SJCRH30 (cell line): ENCODE data around the genes MYO7B and UGGT1.

- RAMPAGE, long total RNA = no peak
Observed at GRCh38 chr2:127108364-127108660, 1.4 kb upstream of the BIN1 start.

GRCh38 chr2:127143703-127144754 lies 37.1 kb upstream of the BIN1 start:
- RAMPAGE, long total RNA = no peak

DNA sequence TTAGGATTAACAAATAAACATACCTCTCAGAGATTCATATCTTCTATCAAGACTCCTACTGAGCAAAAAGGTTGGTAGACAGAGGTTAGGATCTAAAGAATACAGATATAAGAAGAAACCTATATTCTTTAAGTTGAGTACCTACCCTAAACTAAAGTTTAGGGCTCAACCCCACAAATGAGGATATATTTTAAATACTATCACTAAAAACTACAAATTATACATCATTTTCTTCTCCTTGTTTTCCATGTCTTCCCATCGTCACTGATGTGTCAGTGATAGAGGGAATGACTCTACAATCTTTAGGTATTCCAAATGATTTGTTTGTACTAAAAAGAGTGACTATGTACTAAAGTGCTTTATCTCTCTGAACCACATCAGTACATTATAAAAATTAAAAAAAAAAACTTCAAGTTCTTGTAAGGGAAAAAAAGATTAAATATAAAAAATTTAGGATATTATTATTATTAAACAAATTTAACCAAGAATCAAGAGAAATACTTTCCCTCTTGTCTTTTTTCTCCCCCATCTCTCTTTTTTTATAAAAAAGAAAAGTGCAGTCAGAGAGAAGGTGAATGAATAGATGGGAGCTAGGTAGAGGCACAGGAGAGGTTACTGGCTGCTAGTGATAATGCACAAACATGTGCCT lies 13.1 kb upstream of the ERCC3 start:
- RAMPAGE, long total RNA = no peak

- RAMPAGE, long total RNA = no peak
Observed at GRCh38 chr2:127381079-127381402, 6.7 kb downstream of the MAP3K2 start.

DNA sequence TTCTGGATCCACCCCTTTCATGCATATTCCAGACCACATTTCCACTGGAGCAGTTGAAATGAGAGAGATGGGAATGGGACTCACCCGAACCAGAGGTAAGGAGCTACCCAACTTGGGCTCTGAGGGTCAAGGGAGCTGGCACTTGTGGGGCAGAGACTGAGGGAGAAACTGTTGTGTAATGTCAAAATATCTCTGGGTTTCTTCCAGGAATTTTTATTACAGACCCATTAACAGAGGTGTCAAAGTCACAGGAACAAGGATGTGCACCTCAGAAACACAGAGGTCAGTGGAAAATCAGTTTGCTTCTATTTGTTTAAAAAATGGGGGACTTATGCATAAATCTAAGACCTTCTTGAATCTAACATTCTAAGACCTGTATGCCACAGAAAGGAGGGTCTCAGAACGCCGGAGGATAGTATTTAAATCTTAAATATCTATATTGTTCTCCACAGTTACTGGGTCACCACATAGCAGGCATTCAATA lies 1.2 kb upstream of the MAP3K2 start:
- RAMPAGE, long total RNA = no peak

DNA sequence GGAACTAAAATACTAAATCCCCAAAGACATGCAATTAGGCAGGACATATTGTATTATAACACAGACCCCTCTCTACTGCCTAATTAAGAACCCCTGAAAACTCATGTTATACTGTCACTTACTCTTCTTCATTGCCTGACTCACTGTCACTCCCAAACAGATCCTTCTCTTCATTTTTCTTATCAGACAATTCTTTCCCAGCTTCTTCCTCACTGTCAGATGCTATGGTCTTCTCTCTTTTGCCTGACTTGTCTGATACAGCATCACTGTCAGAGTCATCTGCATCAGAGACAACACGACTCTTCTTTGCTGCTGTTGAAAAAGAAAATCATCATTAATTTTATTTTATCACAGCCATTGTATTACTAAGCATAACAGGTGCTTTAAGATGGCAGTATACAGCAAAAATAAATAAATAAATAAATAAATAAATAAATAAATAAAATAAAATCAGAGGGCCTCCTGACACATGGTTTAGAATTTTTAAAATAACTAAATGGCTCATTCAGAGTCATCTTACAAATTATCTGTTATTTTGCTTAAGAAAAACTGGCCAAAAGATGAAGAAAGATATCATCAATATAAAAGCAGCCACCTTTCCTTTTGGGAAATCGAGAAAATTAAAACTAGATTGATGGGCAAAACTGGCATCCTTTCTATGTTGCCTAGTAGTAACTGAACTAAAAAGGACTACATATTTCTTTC lies 22.9 kb downstream of the IWS1 start:
- RAMPAGE, long total RNA = no peak

GRCh38 chr2:127535193-127535971 lies at the start of gene MYO7B:
TSS of gene MYO7B (plus strand) at chr2:127535683.
- RAMPAGE, long total RNA = no peak

DNA sequence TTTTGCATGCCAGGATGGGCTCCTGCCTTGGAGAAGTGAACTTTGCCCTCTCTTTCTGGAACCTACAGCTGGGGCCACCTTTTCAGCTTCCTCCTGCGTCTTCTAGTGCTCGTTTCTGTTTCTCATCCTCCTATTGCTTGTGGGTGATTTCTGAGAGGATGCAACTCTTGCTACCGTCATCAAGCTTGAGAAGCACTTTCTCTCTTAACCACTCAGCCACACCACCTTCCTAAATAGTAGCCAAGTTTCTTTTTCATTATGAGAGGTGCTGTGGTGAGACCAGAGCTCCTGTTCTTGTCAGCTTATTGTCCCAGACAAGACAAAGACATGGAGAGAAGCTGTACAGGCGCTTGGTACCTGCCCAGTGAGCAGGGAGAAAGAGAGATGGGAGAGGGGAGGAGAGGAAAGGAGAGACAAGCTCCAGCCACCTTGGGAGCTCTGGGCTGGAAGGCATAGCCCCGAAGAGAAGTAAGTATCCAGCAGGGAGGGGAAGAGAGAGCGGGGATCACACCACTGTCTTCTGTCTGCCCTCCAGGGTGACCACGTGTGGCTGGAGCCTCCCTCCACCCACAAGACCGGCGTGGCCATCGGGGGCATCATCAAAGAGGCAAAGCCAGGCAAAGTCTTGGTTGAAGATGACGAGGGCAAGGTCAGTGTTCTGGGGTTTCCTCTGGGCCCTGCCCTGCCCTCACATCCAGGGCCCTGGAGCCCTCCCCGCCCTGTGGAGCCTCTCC lies 28.3 kb downstream of the MYO7B start:
- RAMPAGE, long total RNA = no peak

DNA sequence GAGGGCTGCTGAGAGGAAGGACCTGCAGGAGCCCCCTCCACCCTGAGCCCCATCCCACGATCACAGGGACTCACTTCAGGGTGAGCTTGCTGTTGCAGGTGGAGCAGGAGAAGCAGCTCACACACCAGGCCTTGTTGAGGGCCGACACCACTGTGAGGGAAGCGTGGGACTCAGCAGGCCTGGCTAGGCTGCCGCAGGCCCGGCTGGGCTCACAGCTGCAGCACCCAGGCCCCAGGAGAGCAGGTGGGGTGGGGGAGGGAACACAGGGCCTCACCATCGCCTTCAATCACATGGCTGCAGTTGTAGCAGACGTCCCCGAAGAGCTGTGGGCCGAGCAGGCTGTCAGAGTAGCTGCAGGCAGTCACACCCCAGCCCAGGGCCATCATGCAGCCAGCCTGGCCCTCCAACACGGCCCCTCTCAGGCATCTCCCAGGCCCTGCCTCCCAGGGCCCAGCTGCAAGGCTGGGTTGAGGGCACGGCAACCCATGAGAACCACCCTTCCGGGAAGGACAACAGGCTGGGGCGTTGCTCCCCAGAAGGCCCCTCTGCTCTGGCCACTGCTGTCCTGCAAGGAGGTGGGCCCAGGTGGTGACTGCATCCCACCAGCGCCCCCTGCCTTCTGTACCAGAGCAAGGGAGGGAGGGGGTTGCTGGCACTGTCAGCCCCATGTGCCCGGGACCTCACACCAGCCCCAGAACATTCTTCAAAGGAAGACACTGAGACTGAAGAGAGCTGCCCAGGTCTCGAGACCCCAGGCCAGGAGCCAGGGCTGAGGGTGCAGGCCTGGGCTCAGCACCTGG lies 5.8 kb upstream of the GPR17 start:
- RAMPAGE, long total RNA = no peak

DNA sequence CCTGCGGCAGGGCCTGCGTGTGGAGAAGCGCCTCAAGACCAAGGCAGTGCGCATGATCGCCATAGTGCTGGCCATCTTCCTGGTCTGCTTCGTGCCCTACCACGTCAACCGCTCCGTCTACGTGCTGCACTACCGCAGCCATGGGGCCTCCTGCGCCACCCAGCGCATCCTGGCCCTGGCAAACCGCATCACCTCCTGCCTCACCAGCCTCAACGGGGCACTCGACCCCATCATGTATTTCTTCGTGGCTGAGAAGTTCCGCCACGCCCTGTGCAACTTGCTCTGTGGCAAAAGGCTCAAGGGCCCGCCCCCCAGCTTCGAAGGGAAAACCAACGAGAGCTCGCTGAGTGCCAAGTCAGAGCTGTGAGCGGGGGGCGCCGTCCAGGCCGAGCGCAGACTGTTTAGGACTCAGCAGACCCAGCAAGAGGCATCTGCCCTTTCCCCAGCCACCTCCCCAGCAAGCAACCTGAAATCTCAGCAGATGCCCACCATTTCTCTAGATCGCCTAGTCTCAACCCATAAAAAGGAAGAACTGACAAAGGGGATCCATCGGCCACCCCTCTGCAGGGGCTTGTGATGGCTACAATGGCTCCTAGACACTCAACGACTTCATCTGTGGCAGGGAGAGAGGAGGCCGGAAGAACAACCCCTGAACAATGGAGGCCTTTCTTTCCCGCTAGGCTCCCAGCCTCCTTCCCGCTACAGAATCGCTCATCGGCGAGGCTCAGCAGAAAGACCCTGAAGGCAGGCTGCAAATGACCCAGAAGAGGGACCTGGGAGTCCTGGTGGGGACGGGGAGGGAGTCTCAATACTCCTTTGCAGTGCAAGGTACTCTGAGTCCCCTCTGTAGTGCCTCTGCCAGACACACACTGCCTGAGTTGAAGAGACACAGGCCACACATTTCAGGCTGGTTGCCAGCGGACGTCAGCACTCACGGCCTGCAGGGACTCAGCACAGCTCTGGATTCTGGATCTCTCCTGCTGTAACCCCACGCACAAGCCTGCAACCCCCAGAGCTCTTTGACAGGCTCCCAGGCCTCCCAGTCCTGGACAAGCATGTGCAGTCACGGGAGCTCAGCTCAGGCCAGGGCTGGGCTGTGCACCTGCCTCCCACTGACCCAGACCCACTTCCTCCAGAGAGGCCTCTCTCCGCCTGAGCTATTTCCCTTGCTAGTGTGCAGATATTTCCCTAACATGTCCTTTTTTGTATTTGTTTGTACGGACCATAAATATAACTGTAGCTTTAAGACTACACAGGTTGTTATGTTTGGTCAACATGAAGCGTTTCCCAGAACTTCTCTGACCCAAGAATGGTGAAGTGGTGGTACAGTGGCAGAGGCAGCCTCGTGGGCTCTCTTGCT lies 5.9 kb downstream of the GPR17 start:
- RAMPAGE, long total RNA = no peak

DNA sequence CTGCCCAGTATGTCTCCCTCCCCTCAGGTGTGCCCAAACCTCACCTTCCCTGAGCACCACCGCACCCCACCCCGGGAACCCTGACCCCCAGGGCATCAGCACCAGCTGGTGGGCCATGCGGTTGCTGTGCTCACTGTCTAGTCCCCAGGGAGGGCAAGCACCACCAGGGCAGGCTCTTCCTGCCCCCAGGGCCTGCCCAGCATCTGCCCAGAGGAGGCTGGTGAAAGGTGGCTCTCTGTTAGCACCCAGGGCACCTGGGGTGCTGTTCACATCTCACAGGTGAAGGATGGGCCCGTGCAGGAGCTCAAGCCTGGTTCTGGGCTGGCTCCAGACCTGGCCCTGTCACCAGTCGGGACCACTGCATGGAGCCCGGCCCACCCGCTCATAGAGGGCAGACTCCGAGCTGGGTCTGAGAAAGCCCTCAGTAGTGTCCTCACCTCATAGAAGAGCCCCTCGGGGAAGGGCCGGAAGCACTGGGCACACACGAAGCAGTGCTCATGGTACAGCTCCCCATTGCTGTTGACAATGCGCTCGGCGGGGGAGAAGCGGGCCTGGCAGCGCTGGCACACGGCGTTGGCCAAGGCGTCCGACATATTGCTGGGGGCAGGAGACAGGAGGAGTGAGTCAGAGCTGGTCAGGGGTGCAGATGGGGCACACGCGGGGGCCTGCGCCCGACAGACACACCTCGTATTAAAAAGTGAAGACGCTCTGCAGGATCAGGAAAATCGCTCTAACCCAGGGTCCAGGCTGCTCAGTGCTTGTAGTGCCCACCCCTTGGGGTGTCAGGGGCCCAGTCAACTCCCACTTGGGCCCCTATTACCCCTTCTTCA lies 11.2 kb downstream of the GPR17 start:
- RAMPAGE, long total RNA = no peak

- RAMPAGE, long total RNA = no peak
Observed at GRCh38 chr2:127724789-127725423, 23.6 kb downstream of the SFT2D3 start.

GRCh38 chr2:127847158-127847605 lies 10.8 kb downstream of the POLR2D start:
- RAMPAGE, long total RNA = no peak

DNA sequence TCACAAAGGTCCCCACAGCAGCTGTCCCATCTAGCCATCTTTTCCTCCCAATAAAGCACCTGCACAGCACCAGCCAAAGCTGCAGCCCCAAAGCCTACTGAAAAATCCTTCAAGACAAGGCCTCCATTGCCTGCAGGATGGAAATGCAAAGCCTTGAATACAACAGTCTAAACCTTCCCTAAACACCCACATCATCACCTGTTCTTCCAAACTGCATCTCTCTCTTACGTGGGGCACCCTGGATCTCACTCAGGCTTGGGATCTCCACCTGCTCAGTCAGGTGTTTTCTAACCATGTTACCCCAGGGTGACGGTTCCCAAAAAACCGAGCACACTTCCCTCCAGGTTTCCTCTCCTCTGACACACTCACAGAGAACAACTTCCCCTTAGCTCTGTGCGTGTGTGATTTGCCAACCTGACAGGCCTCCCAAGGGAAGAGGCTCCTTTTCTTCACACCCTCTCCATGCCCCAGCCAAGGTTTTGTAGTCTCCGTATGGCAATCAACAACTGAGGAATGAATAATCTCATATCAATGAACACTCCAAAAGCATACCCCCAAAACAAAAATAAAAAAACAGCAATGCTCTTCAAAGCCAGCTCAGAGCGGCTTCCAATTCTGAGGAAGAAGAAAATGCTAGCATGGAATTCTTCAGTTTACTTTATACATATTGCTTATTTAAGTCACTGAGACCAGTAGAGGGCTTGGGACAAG lies 13.0 kb downstream of the AMMECR1L start:
- RAMPAGE, long total RNA = no peak

DNA sequence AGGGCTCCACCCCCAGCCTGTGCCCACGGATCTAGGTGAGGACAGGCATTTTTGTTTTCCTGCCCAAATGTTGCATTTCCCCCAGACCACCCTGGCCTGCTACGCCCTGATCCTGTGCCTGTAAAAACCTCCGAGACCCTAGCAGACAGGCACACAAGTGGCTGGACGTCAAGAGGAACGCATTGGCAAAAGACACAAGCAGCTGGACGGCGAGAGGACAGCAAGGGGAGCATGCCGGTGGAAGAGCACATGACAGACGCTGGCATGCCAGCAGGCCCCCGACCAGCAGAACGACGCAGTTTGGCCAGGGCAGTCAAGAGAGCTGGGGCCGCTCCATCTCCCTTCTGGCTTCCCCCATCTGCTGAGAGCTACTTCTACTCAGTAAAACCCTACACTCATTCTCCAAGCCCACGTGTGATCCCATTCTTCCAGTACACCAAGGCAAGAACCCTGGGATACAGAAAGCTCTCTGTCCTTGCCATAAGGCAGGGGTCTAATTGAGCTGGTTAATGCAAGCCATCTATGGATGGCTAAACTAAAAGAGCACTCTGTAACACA lies 42.1 kb downstream of the SAP130 start:
- RAMPAGE, long total RNA = no peak

DNA sequence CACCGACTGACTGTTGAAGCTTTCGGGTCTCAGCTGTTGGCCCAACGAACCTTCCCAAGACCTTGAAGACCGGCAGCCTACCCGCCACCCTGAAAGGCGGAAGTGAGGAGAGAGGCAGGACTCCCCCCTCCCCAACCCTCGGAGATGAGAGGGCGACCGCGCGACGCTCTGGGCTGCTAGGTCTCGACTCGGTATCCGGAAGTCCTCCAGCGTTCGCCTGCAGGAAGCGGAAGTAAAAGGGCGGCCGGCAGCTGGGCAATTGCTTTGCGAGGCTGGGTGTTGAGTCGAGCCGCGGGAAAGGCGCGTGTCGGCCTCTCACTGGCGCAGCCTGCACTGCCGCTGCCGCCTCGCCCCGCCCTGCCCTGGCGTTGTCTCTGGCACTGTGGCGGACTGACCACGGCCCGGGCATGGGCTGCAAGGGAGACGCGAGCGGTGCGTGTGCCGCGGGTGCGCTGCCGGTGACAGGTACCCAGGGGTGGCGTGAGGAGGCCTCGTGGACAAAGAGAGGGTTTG lies at the start of gene UGGT1:
UGGT1 (plus strand) TSS at position 250 of the 513 bp plus-strand sequence.
- RAMPAGE, long total RNA = start-site peak on the plus strand centred at position 257 of the sequence, 39 bp wide, 54 and 36 reads in 2 replicates; start-site peak on the plus strand centred at position 370 of the sequence, 11 bp wide, 46 and 30 reads in 2 replicates

DNA sequence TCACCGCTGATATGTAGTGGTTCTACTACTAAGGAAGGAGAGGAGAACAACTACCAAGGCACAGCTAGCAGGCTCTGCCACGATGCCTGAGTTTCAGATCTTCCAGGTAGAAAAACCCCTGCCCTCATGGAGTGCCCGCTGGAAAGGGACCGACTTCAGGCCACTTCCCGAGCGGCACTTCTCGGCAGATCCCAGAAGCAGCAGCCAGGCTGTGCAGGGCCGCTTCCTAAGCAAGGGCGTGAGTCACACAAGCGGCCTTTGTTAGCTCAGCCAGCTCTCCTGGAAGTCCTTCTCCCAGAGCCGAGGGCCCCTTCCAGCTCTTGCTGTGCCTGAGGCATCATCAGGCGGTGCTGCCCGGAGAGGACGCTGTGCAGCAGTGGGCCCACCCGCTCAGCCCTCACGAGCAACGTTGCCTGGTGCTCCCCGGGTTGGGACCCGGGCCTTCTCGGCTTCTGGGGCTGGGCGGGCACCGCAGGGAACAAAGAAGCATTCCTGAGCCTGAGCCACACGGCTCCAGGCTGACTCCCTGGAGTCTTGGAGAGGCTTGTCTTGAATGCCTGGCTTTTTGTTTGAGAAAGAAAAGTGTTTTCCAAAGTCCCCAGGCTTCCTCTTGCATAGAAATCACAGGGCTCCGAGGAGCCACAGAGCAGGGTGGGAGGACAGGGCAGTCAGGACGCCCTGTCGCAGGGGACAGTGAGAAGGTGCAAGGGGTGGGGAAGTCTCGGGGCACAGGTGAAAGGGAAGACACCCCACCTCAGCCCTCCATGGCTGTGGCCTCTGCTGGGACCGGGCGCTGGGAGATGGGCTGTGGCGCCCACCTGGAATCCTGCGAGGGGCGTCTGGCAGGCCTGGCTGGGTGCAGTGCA lies 57.9 kb downstream of the HS6ST1 start:
- RAMPAGE, long total RNA = no peak

DNA sequence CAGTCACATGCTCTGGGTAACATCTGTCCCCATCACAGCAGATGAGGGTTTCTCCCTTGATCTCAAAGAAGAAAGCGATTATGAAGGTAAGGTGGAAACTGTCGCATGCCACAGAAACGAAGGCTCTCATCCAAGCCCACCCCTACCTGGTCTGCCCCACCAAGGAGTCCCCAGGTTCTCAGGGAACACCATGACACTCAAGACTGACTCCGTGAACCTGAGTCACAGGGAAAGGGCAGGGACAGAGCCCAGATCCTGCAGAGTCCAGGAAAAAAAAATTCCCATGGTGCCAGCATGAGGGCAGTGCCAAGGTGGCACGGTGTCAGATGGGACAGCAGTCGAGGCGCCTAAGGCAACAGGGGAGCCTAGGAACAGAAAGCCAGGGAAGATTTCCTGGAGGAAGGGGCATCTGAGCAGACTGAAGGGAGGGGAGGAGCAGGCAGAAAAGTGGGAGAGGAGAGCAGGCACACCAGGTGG lies 4.5 kb downstream of the HS6ST1 start:
- RAMPAGE, long total RNA = no peak

DNA sequence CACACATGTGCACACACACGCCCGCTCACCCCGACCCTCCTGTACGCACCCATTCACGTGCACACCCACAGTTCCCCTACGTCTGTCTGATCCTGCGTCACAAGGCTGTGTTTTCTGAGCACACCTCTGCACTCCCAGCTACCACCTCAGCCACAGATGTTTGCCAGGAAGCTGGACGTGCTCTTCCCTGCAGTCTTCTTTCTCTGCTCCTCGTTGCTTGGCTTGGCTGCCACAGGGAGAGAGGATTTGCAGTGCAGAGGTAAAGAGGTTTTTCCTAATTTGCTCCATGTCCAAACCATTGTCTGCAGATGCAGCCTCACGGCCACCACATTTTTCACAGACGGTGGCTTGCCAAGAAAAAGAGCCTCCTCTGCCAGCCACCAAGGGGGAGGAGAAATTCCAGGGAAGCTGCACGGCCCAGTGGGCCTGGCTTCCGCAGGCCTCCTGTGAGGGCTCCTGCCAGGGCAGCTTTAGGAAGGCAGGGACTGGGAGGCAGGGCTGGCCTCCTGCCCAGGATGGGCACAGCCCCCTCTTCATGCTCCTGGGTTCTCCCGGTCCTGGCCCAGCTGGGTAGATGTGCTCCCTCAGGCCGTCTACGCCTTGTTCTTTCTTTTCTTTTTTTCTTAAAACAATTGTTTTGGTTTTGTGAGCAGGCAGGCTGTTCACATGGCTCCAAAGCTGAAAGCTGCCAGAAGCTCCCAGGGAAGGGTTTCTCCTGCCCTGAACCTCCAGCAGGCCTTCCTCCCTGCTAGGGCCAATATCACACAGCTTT lies 29.3 kb upstream of the HS6ST1 start:
- RAMPAGE, long total RNA = no peak

- RAMPAGE, long total RNA = no peak
Observed at GRCh38 chr2:128446362-128446791, 127.7 kb upstream of the HS6ST1 start.